ENCODE data around the genes KRTAP9-7, KRTAP29-1, KRT9, EIF1, HAP1, KCNH4 and HCRT.

GRCh38 chr17:41275537-41275870 is at the start of gene KRTAP9-7:
Gene KRTAP9-7 (plus strand): TSS chr17:41275698.
- PRO-cap = no peak

DNA sequence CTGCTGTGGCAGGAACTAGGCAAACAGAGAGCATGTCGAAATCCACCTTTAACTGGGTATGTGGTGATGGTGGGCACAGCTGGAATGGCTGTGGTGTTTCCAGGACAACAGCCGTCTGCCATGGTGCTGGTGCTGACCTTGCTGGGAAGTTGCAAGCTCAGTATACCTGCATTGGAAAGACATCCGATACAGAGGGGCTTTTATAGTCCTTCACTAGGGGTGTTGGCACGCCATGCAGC is at the start of gene KRTAP29-1:
TSS of gene KRTAP29-1 (minus strand) at position 122 of the 239 bp plus-strand sequence.
- PRO-cap = no peak

- PRO-cap = bidirectional peak, plus-strand start at chr17:41416269, minus-strand start at chr17:41416020
Observed at GRCh38 chr17:41415809-41416487, 8.4 kb downstream of the KRT37 start.

GRCh38 chr17:41548414-41549682 is 20.7 kb upstream of the KRT19 start:
- PRO-cap = unidirectional peak, plus-strand start at chr17:41548675; unidirectional peak, plus-strand start at chr17:41548716; bidirectional peak, plus-strand start at chr17:41549108, minus-strand start at chr17:41548957; unidirectional peak, minus-strand start at chr17:41549315

DNA sequence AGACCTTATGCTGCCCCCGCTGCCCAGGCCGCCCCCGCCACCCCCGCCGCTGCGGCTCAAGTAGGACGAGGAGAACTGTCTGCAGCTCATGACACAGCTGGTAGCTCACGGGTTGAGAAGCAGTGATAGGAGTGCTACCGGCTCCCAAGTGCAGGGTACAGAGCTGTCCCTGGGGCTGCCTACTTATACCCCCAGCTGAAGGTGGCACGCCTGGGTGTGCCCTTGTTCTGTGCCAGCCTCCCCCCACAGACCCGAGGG is at the start of gene KRT9:
TSS of gene KRT9 (minus strand) at position 157 of the 258 bp plus-strand sequence.
- PRO-cap = no peak

DNA sequence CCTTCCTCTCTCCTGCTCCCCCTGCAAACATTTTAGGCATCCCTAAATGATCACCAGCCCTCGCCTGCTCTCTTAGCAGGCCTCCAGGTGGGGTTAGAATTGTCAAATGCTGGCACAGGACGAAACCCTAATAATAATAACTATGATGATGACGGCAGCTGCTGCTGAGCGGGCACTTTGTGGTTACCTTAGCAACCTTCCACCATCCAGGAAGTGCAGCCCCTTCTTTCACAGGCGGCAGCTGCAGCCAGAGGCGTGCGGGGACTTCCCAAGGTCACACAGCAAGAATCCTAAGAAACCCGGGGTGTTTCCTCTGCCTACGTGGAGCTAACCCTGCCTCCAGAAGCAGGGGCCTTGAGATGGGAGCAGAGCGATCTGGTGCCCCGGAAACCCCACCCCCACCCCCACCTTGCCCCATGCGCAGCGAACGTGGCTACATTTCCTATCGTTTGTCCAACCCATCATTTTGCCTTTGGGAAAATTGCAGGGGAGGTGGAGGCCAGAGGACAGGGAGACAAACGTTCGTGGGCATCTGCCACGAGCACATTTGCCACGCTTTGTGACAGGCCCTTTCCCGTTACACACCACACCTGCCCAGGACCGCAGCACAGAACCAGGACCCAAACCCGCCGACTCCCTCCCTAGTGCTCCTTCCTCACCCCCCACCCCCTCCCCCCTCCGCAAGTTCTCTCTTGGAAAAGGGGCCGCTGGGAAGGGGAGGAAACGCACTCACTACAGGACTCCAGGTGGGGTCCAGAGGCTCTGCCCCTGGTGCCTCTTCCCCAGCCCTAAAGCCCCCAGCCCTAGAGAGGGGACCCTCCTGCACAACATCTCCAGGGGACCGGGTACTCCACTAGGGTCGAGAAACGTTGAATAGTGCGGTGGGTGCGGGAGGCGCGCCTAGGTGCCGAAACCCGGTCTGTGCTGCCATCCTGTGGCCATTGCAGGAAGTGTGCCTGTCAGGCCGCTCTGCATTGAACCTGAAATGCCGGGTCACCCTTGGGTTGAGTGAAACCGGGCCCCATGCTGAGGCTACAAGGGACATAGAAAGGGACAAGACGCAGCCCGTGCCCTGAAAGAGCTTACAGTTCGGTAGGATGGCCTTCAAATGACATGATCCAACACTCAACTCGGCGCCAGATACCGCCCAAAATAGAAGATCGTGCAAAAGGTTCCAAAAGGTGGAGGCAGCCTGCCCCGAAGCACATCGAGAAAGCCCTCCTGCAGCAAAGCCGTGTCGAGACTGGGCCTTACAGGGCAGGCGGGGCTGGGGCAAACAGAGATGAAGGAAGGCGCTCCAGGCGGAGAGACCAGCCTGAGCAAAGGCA is 22.0 kb upstream of the EIF1 start:
- PRO-cap = unidirectional peak, minus-strand start at position 875 of the sequence

DNA sequence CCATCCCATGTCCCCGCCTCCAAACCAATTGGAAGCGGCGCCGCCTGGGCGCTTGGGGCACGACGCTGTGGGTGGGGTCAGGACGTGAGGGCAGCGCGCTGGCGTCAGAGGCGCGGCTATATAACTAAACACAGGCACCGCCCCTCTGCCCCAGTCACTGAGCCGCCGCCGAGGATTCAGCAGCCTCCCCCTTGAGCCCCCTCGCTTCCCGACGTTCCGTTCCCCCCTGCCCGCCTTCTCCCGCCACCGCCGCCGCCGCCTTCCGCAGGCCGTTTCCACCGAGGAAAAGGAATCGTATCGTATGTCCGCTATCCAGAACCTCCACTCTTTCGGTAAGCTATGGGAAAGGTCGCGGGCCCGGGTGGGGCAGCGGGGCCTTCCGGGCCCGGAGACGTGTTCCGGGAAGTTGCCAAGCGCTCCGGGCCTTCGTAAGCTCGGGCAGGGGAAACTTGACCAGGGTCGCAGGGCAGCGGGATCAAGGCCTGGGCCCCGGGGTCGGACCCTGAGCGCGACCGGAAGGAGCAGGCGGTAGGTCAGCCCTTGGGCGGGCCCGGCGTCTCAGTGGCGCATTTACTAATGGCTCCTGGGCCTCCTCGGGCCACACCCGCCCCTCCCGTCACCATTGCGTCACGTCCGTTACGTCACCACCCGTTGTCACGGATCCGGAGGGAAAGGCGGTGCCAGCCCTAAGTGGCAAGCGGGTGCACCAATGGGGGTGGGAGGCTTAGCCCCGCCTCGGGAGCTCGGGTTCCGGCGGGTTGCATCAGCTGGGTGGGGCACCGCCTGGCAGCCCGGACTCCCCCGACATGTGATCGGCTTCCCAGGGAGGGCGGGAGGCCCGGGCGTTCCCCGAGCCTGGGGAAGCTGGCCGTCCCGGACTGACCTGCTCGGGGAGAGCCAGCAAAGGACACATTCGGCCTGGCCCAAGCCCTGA is at the start of gene EIF1:
TSS of gene EIF1 (plus strand) at position 148 of the 934 bp plus-strand sequence.
- PRO-cap = bidirectional peak, plus-strand start at position 153 of the sequence, minus-strand start outside the sequence; bidirectional peak, plus-strand start at position 761 of the sequence, minus-strand start at position 563 of the sequence

DNA sequence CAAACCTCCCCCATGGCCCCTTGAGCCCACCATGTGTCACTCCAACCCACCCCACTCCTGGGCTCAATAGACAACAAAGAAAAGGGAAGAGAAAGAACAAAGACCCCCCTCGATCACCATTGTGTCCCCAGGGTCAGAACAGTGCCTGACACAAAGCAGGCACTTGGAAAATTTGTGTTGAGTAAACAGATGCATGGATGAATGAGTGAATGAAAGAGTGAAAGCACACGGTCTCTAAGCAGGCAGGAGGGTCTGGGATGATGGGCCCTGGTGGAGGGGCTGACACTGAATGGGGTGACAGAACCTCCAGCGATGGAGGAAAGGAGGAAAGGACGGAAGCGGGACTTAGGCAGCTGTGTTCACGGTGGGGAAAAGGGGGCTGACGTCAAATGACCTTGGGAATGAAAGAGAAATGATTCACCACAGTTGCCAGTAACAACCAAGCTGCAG is 6.9 kb upstream of the GAST start:
- PRO-cap = no peak

DNA sequence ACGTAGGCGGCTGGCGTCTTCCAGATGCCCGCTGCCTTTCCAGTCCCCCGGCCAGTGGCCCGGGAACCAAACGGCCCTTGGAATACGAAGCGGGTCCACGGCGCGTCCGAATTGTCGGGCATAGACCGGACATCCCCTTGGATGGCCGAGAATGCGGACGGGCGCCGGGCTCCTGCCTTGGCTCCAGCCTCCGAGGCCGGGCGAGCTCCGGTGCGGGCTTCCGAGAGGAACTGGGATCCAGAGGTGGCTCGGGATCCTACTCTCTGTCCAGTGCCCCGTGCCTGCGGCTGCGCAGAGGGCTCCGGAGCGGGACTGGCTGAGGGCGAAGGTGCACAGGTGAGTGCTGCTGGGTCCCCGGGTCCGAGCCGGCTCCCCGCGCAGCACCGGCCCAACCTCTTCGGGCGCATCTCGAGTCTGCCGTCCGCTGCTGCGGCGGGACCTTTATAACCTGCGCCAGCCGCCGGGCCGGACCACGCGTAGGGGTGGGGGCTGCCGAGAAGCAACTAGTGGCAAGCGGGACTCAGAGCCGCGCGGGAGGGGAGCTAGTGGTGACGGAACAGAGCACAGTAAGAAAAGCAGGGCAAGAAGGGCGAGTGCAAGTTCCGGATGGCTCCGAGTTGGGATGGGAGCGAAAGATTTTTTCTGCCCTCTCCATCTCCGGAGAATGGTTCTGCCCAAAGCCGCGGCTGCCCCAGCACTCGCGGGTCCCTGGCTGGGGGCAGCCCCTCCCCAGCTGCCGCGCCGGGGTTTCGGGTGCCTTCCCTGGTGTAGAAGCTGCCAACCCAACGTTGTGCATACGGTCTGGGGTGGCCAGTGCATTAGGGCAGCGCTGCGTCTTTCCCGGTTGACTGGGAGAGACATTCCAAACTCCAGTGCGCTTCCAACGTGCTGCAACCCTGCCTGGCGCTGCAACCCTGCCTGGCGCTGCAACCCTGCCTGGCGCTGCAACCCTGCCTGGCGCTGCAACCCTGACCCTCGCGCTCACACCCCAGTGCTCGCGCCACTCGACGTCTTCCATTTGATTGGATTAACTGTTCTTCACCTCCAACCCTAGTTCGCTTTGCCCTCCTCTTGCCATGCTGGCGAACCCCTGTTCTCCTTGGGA is at the start of gene HAP1:
TSS of gene HAP1 (minus strand) at position 416 of the 1,105 bp plus-strand sequence.
- PRO-cap = unidirectional peak, minus-strand start at position 416 of the sequence

DNA sequence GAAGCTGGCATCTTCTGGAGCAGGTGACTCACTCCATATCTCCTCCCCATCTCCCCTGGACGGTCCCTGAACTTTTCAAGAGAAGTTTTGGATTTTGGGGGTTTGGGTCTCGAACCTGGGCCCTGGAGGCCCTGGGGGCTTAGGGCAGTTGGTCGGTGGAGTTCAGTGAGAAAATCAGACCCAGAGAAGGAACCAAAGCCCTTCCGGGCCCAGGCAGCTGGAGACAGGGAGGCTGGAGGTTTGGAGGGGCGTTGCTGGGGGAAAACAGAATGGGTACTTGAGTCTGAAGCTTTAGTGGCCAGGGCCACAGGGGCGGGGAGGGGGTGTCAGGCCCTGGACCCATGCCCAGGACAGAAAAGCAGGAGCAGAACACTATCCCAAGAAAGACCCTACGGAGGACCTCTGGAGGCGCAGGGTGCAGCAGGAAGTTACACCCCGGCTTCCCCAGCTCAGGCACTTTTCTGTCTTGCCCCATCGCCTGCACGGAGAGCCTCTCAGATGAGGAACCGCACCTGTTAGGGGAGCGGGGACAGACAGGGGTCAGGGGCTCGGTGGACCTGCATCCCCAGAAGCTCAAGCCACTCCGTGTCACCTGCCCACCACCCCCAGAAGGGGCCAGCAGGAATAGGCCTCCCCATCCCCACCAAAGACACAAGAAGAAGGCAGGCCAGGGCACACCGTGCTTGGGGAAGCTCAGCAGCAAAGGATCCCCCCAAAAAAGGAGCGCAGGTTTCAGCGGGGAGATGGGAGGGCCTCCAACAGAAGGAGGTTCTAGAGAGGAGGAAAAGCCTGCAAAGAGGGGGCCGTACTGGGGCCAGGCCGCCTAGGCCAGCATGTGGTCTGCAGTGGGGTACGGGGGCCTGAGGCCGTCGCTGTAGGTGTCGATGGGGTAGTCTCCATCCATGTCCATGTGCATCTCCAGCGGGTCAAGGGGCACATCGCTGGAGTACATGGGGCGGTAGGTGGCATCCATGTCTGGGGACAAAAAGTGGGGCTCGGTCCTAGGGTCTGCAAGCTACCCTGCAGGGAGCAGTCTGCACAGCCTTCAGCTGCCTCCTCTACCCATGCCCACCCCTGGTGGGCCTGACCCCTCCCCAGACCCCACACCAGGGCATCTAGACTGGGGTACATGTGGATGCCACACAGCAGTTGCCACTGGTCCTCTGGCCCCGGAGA is 20.9 kb upstream of the HAP1 start:
- PRO-cap = no peak

DNA sequence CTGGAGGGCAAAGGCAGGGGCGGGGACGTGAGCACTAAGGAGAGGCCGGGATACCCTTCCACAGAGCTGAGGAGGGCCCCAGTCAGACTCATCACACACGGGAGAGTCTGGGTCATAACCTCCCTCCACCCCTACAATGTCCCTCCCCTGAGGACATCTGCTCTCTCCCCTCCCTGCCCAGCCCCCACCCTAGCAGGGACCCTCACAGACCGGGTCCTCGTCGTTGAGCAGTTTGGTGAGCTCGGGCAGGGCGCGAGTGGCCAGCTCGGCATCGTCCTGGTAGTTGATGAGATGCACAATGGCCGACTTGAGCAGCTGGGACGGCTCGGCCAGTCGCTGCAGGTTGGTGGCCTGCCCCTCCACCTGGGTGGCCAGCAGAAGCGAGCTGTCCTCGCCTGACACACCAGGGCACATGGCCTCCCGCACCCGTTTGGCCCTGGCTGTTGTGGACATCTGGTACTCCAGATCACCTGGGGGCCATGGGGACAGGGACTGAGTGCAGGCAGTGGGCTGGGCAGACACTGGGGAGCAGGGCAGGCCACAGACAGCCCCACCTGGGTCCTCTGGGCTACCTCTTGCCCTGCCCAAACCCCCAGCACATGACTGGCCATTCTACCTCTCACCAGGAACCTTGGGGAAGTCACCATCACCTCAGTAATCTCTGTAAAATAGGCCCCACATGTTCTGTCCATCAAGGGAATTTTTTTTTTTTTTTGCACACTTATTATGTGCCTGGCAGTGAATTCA is 17.1 kb downstream of the JUP start:
- PRO-cap = no peak

- PRO-cap = no peak
Observed at GRCh38 chr17:41907298-41907863, 11.4 kb downstream of the ACLY start.

DNA sequence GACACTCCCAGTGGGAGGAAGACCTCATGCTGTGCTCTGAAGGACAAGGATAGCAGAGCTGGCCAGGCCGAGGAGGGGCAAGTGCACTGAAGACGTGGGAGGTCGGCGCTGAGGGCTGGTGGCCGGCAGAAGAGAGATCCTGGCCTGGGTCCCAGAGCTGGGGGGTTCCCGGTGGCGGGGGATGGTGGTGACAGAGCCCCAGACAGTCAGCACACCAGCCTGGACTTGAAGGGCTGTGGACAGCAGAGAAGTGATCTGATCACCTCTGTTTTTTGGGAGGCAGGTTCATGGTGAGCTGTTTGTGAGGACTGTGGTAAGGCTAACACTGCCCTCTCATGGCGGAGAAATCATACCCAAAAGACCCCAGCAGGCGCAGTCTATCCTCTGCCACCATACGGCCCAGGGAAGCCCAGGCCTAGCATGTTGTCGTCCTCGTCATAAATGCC is 7.0 kb upstream of the CNP start:
- PRO-cap = no peak

GRCh38 chr17:41964900-41965500 is 1.6 kb upstream of the CNP start:
- PRO-cap = no peak

- PRO-cap = bidirectional peak, plus-strand start at chr17:41976631, minus-strand start at chr17:41976371
Observed at GRCh38 chr17:41976122-41977075, 9.8 kb downstream of the CNP start.

- PRO-cap = no peak
Observed at GRCh38 chr17:42132074-42132913, 9.7 kb downstream of the HSPB9 start.

DNA sequence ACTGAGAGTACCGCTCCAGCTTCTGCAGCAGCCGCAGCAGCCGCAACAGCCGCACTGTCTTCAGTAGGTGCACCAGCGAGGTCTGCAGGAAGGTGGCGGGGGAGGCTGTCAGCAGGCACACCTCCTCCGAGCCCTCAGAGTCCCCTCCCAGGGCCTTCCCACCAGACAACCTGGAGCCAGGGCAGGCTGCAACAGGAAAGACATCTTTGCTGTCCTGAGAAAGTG is 9.1 kb downstream of the KCNH4 start:
- PRO-cap = no peak

GRCh38 chr17:42178798-42179003 is 2.2 kb downstream of the KCNH4 start:
- PRO-cap = no peak

DNA sequence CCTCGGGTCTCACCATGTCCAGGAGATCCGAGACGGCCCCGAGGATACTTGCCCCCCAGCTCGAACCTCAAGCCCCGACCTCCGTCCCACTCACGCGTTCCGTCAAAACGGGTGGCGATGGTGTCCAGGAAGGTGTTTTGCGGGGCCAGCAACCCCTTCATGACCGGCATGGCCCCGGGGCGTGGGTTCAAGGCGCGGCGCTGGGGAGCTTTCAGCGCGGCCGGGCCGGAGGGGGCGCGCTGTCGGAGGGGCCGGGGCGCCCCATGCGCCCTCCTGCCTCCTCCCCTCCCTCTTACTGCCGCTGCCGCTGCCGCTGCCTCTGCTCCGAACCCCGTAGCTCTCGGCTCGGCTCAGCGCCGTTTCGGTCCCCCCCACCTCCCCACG is at the start of gene KCNH4:
TSS of gene KCNH4 (minus strand) at position 367 of the 384 bp plus-strand sequence.
- PRO-cap = no peak

DNA sequence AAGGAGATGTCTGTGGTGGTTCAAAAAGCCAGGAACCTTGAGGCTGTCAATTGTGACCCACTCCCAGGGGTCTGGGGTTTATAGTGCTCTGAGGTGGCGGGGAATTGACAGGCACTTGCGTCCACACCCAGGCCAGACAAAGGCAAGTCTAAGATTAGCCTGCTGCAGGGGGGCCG is at the start of gene HCRT:
TSS of gene HCRT (minus strand) at position 55 of the 176 bp plus-strand sequence.
- PRO-cap = no peak